ENCODE data around the genes BTC, PARM1, ODAPH and CCDC158.

GRCh38 chr4:74794353-74795075 is at the start of gene BTC:
TSS of gene BTC (minus strand) at chr4:74794523.
- RAMPAGE, long total RNA = no peak
- RRBS = 4% methylated on average over 6 of the region's 28 CpGs

- RAMPAGE, long total RNA = no peak
- RRBS = no CpG with 5 or more reads among the region's 2 CpGs
Measured at GRCh38 chr4:74883004-74883731, 49.7 kb upstream of the PARM1 start.

GRCh38 chr4:74932598-74933695 is at the start of gene PARM1:
TSS of gene PARM1 (plus strand) at chr4:74933116.
- RAMPAGE, long total RNA = no peak
- RRBS = 2% methylated on average over 47 of the region's 79 CpGs

DNA sequence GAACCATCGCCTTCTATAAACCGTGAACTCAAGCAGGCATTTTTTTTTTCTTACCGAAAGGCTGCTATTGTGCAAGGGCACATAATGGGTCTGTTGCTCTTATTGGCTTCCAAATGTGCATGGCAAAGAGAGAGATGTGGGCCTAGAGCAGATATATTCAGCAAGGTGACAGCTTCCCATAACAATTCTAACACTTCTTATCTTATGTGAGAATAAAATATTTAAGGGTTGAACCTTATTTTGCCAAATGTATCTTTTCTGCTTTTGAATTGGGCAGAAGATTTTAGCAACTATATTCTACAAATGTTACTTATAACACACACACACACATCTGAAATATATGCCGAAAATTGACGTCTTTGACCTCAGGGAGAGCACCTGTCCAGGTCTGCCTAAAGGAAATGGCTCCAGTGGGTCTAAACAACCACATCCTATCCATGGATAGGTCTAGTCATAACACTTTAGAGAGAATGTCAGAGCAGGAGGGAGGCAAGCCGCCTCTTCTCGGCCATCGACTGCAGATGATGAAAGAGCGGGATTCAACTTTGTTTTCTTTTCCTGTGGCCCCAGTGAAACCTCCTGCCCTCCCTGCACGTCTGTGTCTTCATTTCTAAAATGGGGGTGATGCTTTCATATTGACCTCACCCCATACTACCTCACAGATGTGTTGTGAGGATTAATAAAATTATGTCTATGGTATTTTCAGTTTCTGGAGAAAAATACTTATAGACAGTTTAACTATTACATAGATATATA is 115.9 kb downstream of the PARM1 start:
- RAMPAGE, long total RNA = no peak
- RRBS = no CpG with 5 or more reads among the region's 10 CpGs

GRCh38 chr4:75555620-75556133 is at the start of gene ODAPH:
TSS of gene ODAPH (plus strand) at chr4:75556066.
- RAMPAGE, long total RNA = no peak
- RRBS = no CpG with 5 or more reads among the region's 7 CpGs

DNA sequence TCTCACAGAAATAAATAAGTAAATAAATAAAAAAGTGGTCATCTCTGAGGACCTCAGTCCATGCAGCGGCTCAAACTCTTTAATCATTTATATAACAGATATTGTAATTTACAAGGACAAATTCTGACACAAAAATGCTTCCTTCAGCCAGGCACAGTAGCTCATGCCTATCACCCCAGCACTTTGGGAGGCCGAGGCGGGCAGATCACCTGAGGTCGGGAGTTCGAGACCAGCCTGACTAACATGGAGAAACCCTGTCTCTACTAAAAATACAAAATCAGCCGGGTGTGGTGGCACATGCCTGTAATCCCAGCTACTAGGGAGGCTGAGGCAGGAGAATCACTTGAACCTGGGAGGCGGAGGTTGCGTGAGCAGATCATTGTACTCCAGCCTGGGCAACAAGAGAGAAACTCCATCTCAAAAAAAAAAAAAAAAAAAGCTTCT is 19.7 kb upstream of the CDKL2 start:
- RAMPAGE, long total RNA = no peak
- RRBS = no CpG with 5 or more reads among the region's 8 CpGs

DNA sequence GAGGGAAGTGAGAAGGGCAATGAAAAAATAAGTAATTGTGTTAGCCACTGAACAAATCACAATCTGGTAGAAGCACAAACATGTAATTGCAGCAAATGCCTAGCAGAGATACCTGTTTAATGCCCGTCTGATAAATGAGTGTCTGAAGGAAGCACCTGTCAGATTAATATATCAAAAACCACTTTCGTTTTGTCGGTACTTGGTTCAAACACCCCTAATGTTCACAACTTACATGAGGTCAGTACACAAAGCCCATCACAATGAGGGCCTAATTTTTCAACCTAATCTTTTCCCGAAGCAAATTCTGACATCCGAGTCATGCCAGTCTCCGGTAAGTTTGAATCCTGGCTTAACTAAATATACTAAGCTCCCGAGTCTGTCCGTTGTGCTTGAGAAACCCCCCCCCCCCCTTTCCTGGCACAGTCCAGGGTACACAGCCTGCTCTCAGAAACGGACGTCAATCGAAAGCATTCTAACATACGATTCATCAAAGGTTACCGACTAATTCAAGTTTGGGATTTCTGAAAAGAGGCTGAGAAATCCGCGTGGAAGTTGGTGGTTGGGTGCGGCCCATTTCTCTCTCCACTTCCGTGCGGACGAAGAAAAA is 764 bp downstream of the SDAD1 start:
- RAMPAGE, long total RNA = no peak
- RRBS = no CpG with 5 or more reads among the region's 19 CpGs

GRCh38 chr4:76198460-76199169 is 15.0 kb downstream of the SCARB2 start:
- RAMPAGE, long total RNA = no peak
- RRBS = no CpG with 5 or more reads among the region's 3 CpGs

DNA sequence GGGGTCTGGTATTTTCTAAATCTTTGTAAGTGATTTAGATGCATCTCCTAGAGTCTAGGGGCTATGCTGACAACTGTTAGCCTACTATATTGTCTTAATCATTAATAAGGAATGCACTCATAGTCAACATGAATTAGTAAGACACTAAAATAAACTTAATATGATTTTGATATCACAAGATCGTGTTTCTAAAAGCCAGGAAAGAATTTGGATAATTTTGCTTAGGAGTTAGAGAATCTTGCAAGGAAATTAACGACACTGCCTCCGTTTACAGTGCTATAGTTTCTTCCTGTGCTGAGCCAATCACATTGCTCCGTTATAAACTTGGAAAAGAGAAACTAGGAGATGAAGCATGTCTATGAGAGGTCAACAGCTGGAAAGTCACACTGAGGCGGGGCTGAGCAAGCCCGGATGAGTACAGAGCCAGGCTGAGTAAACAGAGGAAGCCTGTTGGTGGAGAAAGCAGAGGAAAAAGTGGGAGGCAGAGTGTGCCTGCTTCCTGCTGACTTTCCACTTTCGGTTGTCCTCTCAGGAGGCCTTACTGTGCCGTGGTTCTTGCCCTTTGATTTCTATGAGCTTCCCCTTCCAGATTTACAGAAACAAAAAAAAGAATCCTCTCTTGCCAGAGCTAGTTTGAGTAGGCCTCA is 5.4 kb downstream of the SCARB2 start:
- RAMPAGE, long total RNA = no peak
- RRBS = no CpG with 5 or more reads among the region's 8 CpGs

DNA sequence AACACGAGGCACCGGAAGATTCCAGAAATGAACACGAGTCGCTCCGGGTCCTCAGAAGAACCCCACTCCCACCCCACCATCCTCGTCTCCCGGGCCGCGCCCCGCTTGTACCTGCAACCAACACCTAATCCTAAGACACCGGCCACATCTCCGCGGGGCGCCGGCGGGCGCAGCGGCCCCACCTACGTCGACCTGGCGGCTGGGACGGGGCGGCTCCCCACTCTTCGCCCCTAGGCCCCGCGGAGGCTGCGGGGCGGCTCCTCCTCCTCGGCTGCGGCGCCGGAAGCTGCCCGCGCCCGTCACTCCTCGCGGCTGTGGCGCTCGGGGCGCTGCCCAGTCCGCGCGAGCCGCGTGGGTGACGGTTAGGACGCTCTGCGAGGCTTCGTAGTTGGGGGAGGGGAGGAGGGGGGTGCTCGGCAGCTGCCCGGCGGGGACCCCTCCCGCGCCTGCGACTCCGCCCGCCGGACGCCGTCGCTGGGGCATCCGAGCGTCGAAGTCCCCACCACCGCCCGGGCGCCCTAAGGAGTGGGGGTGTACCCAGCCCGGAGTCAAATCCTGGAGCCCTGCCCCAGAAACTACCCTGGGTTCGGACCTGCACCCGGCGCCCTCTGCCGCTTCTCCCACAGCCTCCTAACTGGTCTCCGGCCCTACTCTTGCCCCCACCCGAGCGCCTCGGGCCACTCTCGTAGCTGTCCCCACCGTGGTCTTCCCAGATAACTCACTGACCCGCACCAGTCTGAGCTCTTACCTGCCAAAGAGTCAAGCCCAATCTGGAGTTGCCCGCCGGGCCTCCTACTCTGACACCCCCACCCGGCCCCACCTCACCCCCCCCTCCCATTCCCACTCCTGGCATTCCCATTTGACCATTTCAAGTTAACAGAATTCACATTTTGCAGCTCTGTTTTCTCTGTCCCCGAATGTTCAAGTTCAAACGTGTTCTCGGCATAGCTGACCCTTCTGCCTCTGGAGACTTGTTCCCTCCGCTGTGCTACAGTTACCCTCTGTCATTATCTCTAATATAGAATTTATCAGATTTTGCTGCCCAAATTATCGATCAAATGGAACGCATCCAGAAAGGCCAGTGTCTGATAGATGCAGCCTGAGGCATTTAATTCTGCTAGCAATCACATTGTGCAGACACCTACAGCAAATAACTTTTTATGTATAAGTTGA is at the start of gene CCDC158:
Gene CCDC158, minus strand, starts transcription at position 288 of the 1,173 bp plus-strand sequence.
- RAMPAGE, long total RNA = no peak
- RRBS = 4% methylated on average over 33 of the region's 88 CpGs

DNA sequence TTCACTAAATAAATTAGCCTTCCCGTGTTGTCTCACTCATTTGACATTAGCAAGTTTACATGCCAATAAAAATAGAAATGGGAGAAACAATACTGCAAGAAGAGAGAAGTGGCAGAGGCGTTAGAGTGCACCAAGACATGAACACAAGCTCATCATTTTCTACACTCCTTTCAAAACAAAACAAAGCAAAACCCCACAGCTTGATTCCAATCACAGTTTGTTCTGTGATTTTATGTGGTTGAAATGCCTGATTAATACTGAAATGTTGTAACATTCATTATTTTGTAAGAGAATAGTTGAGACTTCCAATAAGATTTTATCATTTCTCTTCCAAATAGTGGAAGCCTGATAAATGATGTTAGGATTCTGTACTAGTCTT is 136.4 kb downstream of the SHROOM3 start:
- RAMPAGE, long total RNA = no peak
- RRBS = no CpG with 5 or more reads among the region's 2 CpGs

DNA sequence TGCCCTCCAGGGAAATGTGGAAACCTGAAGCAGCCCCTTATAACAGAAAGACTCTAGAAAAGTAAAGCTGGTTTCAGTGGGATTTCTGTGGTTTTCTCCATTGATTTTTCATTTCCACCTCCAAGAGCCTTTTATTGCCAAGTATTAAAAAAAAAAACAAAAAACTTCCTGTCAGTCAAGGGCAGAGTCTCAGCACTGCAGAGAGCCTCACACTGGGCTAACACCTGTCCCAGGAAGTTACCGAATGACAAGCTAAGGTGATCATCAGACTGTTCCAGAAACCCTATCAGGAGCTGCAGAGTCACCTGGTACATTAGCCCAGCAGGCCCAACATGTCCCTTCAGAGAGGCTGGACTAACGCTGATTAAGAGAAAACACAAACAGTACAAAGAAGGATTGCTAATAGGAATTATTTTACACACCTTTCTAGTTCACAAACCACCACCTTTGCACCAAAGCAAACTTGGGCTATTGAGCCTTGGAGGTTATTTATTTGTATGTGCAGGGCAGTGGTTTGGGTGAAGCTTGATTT is 186.0 kb downstream of the SHROOM3 start:
- RAMPAGE, long total RNA = no peak
- RRBS = no CpG with 5 or more reads among the region's 2 CpGs

DNA sequence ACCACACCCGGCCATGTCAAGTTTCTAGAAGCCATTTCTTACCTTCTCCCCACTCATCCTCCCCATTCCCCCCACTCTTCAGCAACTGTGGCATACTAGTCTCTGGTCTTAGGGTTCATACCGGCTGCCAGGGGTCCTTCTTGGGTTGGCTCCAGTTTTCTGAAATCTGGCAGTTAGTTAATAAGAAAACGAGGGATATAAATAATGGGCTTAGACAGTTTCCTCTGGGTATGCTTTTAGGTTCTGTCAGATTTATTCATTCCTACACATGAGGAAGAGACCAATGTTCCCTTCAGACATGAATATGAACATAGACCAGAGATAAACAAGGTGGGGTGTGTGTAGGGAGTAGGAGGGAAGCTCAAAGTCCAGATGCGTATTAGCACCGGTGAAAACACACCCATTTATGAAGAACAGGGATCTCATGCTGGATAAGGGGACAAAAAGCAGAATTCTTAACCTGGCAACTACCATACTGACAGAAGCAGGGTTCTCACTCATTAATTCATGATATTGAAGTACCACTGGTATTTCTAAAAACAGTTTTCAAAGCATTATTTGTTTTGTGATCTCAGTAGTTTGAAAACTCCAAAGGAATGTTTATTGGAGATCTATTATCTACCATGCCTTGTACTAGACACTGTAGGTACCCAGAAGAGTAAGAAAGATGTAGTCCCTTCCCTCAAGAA is 223.0 kb downstream of the SOWAHB start:
- RAMPAGE, long total RNA = no peak
- RRBS = 82% methylated on average over 1 of the region's 5 CpGs

GRCh38 chr4:76682962-76683407 is 215.0 kb downstream of the SOWAHB start:
- RAMPAGE, long total RNA = no peak
- RRBS = no CpG with 5 or more reads among the region's 2 CpGs

DNA sequence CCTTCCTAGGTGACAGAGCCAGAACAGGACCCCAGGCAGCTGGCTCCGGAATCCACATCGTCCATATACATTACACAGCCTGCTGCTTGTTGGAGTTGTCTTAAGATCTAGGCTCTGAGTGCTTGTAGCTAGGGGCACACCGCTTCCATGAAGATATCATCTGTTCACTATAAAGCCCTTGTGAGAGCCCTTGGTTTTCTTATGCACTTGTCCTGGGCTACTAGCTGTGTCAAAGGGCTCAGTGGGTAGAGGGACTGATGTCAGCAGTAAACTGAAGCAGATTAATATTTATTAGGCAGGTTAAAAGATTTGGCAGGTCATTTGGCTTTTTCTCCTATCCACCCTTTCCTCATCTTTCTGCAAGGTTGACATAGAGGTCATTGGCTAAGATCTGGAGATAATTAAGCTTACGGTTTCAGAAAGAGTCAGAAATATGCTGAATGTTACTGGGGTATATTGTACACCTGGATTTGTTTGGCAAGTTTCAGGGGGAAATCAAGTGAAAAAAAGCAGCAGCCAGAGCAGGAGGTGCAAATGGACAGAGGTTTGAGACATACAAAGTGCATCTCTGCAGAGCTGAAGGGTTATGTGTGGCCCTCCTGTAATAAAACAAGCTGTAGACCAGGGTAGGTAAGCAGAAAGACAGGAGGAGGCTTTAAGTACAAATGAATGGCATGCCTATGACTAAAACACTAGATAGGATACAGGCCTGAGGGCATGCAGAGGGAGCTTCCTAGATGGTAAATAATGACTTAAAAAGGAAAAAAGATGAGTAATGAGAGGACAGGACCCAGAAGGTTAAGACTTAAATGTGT is 195.2 kb downstream of the SOWAHB start:
- RAMPAGE, long total RNA = no peak
- RRBS = no CpG with 5 or more reads among the region's 4 CpGs

GRCh38 chr4:76956957-76957325 is 7.4 kb downstream of the SEPTIN11 start:
- RAMPAGE, long total RNA = no peak
- RRBS = no CpG with 5 or more reads among the region's 1 CpG

- RAMPAGE, long total RNA = no peak
- RRBS = no CpG with 5 or more reads among the region's 2 CpGs
Measured at GRCh38 chr4:76964202-76964426, 14.6 kb downstream of the SEPTIN11 start.

DNA sequence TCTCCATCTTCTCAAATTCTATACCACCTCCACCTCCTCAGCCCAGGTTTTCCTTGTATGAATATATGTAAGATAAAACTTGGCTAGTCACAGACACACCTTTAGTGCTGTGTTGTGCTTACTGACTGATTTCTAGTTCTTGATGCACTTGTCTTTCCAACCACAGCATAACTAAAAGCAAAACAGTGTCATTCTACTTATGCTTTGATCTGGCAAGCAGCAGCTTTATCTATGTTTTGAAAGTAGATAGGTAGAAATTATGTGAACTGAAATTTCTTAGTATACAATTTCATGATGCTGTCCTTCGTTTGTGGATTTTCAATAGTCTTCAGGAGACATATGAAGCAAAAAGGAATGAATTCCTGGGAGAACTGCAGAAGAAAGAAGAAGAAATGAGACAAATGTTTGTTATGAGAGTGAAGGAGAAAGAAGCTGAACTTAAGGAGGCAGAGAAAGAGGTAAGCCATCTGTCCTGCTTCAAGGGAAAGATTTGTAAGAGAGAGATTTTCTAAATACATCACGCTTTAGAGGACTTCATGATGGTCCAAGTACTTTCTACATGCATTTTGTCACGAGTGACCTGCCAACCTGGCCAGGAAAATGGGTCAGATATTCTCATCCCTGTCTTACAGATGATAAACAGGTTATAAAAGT is 47.4 kb downstream of the CCNI start:
- RAMPAGE, long total RNA = no peak
- RRBS = no CpG with 5 or more reads among the region's 3 CpGs

DNA sequence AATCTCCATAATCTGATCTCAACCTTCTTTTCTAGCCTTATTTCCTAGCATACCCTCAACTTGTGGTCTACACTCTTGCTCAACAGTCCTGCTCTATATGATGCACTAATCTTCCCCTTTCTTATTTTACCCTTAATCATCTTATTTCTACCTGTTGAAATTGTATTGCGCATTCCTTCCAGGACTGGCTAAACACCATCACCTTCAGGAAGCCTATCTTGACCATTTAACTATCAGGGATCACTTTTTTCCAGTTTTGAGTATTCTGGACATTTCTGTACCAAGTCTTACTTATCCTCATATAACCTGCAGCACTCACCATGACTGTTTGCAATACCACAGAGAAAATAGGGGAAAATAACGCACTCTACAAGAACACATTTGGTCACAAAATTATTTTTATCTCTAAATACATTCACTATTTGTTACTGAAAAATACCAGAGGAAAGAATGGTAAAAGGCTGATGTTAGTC is 25.7 kb downstream of the CCNI start:
- RAMPAGE, long total RNA = no peak
- RRBS = no CpG with 5 or more reads among the region's 2 CpGs

DNA sequence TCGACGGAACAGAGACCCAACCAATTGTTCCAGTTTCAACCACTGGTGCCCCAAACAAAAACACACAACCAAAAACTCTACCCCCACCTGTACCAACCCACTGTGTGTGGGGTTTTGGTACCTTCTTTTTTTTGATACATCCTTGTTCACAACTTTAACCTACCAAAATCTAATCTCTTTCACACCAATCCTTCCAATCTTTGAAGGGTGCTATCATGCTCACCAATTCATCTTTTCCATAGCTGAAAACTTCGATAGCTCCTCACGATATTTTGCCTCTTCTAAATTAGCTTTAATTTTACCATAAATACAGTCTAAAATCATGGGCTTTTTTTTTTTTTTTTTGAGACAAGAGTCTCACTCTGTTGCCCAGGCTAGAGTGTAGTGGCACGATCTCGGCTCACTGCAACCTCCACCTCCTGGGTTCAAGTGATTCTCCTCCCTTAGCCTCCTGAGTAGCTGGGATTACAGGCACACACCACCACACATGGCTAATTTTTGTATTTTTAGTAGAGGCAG is 6.0 kb downstream of the CCNI start:
- RAMPAGE, long total RNA = no peak
- RRBS = no CpG with 5 or more reads among the region's 6 CpGs